Fibroblast of villous mesenchyme (primary cell): ENCODE measurements around a stretch of chr1.

DNA sequence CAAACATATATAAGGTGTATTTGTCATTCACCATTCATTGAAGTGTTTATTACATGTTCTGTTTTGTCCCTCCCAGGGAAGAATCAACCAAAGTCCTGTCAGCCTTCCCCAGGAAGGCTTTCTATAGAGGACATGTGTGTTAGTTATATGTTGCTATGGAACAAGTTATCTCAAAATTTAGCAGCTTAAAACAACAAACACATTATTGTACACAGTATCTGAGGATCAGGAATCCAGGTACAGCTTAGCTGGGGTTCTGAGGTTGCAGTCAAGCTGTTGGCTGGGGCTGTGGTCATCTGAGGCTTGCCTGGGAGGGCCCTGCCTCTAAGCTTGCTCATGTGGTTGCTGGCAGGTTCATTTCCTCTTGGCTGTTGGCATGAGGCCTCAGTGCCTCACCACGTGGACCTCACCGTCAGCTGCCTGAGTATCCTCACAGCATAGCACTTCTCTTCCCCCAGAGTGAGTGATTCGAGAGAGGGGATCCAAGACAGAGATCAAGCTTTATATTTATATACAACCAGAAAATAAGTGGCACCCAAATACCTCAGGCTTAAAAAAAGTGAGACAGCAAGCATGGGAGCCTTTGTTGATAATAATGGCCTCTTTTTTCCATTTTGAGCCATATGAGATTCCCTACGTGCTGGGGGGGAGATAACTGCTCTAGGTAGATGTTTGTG, 18.5 kb downstream of the NTPCR start:
- CAGE, long polyA plus RNA, result no peak

- CAGE, long polyA plus RNA, result no peak
These were observed 33.7 kb downstream of the NTPCR start for GRCh38 chr1:232983892-232984809.

GRCh38 chr1:233657214-233658217, 43.6 kb downstream of the KCNK1 start:
- CAGE, long polyA plus RNA, result no peak

DNA sequence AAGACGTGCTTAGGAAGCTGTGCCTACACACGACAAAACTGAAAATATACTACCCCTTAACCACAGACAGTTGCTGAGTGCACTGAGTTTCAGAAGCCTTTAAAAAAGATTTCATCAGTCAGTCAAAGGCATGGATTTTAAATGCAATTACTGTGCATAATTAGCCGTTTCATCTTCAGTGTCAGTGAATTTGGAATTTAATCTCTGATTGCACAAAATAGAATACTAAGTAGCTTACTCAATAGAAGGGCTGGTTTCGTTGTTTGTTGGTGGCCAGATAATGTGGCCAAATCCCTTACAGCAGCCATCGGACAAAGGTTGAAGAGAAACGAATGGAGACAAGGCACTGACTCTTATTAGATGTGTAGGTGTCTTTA, 38.4 kb upstream of the TARBP1 start:
- CAGE, long polyA plus RNA, result no peak

- CAGE, long polyA plus RNA, result no peak
These were observed 60.0 kb upstream of the TARBP1 start for GRCh38 chr1:234538772-234539559.

GRCh38 chr1:234604410-234605667, 5.1 kb downstream of the IRF2BP2 start:
- CAGE, long polyA plus RNA, result no peak

GRCh38 chr1:234611626-234612378, 1.8 kb upstream of the IRF2BP2 start:
- CAGE, long polyA plus RNA, result no peak

- CAGE, long polyA plus RNA, result no peak
These were observed 11.6 kb upstream of the IRF2BP2 start for GRCh38 chr1:234621399-234622089.

DNA sequence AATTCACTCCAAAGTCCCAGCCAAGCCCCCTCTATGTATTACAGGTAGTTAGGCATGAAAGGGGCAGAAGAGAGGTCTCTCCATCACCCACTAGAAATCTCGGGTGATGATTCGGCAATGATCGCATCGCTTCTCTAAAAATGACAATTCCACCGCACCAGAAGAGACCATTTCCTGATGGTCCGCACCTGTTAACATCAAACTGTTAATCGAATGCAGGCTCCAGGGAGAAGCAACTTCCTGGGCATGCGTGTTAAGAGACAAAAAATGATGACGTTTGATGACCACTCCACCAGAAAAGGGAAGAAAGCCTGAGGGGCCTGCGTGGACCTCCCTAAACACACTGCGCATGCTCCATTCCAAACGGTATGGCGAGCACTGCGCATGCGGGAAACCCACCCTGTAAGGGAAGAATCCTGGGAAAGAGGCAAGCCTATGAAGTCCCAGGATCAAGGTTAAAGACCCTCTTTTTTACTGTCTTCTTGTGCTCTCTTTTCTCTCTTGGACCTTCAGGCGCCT, 50.0 kb upstream of the IRF2BP2 start:
- CAGE, long polyA plus RNA, result no peak

DNA sequence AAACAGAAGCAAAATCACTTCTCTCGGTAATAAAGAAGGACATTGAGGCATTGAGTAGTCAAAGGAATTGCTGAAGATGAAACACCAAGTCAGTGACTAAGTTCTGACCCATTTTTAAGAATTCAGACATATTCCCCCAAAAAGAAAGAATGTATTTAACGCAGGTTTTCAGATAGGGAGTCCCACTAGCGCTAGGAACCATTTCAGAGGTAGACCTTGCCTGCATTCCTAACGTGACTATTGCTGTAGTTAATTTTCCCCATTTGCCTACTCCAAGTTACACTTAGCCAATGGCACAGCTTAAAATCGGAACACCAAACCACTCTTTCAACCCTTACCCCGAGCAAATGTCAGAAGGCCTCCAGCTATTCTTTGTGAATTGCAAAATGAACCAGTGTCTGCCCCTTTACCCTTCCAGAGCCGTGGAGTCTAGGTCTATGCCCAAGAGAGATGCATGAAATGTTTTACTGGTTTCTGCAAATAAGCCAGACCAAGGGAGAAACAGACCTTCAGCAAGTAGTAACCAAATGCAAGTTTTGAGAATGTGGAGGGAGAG, 109.0 kb upstream of the IRF2BP2 start:
- CAGE, long polyA plus RNA, result no peak

DNA sequence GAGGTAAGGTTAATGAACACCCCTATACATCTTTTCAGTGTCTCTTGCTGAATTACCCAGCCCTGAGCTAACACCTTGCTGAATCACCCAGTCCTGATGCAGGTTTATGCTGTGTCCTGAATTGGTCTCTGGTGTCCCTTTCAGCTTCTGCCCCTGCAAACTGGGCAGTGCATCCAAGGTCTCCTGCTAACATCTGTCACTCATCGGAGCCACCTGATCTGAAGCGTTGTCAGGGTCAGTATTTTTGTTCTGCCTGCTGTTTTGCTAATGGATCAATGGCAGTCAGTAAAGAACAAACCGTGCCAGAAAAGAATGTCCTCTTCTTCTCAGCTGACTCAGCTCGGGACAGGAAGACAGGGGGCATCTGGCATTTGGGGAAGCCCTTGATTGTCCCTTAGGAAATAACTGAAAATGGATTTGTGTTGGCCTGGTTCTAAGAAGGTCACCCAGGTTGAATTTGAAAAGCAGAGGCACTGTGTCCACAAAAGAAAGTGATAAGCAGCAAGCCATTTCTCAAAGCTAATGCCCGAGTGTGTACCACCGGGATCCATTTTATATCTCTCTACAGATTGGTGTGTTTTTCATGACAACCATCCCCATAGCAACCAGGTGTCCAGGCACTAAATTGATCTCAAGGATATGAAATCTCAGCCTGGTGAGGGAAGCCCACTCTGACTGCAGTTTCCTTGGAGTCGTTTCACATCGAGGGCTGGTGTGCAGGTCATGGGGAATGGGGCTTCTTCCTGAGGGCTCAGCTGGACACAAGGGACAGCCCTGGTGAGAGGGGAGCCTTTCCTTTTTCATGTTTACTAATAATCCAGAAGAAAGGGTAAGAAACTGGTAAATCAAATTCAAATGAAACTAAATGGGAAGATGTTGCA, 109.7 kb upstream of the IRF2BP2 start:
- CAGE, long polyA plus RNA, result no peak

DNA sequence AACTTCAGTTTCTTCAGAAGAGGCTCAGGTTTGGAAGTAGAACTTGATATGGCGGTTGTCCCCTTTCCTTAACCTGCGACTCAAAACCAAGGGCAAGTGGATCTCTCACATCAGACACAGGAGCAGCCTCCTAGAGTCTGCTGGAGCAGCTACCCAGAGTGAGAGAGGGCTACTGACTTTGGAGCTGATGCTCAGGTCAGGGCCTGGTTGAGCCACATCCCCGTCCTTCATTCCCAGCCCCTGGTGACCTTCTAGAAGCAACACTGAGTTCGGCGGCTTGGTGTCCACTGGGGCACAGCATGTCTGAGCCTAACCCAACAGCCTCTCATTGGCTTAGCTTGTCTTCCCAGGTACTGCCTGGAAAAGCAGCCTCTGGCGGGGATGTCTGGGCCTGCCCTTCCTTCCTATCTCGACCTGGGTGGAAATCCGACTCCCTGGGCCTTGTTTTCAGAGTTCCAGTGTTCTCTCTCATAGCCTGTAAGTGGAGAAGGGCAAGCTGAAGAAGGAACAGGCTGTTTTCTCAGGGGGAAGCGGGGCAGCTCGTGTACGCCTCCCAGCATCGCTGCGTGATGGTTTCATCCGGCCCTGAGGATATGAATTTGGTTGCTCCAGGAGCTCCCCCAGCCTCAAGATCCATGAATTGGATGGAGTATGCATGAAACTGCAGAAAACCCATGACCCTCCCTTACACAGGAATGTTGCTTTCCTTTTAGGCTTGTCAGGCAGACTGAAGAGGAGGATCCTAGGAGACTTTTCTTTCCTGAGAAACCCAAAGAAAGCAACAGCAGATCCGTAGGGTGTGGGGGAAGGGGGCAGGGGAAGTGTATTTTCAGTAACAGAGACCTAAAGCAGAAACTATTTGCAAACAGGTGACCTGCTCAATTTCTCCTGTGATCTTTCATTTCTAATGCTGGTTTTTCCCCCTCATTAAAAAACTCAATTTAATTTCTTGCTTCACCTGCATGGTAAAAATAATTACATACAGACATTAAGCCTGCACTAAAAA, 116.5 kb upstream of the IRF2BP2 start:
- CAGE, long polyA plus RNA, result no peak

- CAGE, long polyA plus RNA, result no peak
These were observed 141.3 kb upstream of the IRF2BP2 start for GRCh38 chr1:234751065-234751896.

- CAGE, long polyA plus RNA, result no peak
These were observed 161.8 kb upstream of the IRF2BP2 start for GRCh38 chr1:234771605-234772251.

GRCh38 chr1:234775467-234776157, 165.6 kb upstream of the IRF2BP2 start:
- CAGE, long polyA plus RNA, result no peak

GRCh38 chr1:234823270-234823888, 213.4 kb upstream of the IRF2BP2 start:
- CAGE, long polyA plus RNA, result no peak

- CAGE, long polyA plus RNA, result no peak
These were observed 235.2 kb upstream of the IRF2BP2 start for GRCh38 chr1:234845165-234845616.

DNA sequence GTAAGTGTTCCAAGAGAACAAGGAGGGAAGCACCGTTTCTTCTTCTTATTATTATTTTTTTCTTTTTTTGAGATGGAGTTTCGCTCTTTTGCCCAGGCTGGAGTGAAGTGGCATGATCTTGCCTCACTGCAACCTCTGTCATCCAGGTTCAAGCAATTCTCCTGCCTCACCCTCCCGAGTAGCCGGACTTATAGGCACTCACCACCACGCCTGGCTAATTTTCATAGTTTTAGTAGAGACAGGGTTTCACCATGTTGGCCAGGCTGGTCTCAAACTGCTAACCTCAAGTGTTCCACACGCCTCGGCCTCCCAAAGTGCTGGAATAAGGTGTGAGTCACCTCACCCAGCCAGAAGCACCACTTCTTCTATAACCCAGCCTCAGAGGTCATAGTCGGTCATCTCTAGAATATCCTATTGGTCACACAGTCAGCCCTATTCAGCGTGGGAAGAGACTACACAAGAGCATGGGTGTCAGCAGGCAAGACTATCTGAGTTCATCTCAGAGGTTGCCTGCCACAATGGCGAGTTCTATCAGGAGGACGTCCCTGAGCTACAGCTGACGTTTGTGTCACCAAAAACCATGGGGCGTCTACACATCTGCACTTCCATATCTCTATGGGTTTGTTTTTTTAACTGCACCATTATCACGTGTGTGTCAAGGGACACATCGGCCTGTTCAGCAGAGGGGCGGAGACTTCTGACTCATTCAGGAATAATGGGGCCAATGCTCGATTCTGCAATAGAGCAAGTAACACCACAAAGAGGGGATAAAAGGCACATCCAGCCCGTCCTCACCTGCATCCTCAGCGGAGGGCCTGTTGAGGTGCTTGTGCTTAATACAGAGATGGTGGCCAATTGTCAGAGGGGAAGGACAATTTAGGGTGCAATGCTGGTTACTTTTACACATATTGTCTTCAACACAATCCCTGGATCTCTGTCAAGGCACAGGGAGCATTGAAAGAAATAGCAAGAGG, 256.2 kb upstream of the IRF2BP2 start:
- CAGE, long polyA plus RNA, result no peak

GRCh38 chr1:234879214-234880181, 249.1 kb downstream of the TOMM20 start:
- CAGE, long polyA plus RNA, result no peak

DNA sequence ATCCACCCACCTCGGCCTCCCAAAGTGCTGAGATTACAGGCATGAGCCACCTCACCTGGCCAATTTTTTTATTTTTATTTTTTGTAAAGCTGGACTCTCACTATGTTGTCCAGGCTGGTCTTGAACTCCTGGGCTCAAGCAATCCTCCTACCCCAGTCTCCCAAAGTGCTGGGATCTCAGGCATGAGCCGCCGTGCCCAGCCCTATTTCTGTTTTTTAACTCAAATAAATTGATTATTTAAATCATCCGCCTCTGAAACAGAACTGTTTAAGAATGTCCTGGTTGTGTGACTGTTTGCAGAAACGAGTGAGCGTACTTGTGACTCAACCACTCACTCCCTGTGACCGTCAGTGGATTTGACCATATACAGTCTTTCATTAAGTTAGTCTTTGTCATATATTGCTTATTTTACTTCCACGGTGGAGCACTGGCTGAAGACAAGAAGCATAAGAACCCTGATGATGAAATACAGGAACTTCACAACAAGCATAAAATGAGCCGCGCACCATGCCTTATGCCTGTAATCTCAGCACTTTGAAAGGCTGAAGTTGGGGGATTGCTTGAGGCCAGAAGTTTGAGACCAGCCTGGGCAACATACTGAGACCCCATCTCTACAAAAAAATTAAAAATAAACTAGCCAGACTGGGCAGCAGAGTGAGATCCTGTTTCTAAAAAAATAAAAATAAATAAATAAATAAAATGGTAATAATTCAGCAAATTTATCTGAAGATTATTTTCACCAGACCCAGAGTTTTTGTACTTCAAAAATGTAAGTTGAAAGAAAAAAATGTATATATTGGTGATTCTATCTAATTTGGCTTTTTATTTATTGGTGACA, 194.0 kb downstream of the TOMM20 start:
- CAGE, long polyA plus RNA, result no peak